Measurements from ENCODE around the genes TMPRSS3, RSPH1, PKNOX1 and U2AF1.

- PRO-cap, 3 experiments = no peak in any of the 3 experiments
- RAMPAGE, long total RNA = no peak
- RRBS, 2 experiments = no CpG with 5 or more reads among the region's 11 CpGs
Measured at GRCh38 chr21:42317248-42317894, 2.2 kb upstream of the TFF3 start.

DNA sequence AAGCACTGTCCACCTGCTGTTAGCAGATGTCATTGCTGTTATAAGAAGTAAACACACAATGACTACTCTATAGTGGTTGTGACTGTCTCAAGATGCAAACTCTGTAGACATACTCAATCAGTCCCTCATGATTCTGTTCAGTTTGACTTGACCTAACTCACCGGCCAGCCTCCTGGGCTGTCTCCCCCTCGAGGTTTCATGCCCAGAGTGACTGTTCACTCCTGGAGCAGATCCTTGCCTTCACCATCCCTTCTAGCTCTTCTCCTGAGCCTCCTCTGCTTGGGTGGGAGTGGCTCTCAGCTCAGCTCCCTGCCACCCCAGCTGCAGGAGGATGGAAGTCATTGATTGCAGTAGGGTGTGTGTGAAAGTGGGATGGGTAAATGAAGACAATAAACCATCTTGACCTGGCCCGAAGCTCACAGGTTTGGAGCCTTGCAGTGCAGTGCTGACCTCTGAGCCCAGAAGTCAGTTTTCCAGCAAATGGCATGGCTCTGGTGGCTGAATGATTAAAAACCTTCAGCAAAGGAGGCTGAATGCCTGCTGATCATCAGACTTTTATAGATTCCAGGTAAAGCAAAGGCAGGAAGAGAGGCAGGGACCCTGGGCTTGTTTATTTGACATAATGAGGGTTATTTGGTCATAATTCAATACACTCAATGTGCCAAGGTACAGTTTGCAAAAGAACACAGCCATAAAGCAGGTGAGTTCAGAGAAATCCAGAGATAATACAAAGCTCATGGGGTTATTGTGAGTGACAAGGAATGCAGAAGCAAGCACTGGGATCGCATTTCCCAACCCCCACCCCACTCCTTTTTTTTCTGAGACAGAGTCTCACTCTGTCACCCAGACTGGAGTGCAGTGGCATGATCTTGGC is 17.5 kb upstream of the TFF3 start:
- PRO-cap, 3 experiments = no peak in any of the 3 experiments
- RAMPAGE, long total RNA = no peak
- RRBS, 2 experiments = no CpG with 5 or more reads among the region's 4 CpGs

GRCh38 chr21:42367321-42367706 is 979 bp upstream of the TFF1 start:
- PRO-cap, 3 experiments = no peak in any of the 3 experiments
- RAMPAGE, long total RNA = no peak
- RRBS, 2 experiments = no CpG with 5 or more reads among the region's 5 CpGs

GRCh38 chr21:42395720-42396377 is at the start of gene TMPRSS3:
Gene TMPRSS3 (minus strand): TSS chr21:42396052.
- PRO-cap, 3 experiments = no peak in any of the 3 experiments
- RAMPAGE, long total RNA = no peak
- RRBS, 2 experiments = 30 to 33% methylated on average over 3 of the region's 17 CpGs

DNA sequence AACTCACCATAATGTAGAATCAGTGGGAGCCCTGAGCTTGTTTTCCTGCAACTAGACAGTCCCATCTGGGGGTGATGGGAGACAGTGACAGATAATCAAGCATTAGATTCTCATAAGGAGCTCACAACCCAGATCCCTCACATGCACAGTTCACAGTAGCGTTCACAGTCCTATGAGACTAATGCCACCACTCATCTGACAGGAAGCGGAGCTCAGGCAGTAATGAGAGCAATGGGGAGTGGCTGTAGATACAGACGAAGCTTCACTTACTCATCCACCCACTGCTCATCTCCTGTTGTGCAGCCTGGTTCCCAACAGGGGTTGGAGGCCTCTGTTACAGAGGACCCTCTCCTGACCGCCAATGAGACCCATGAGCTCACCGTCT is 39.7 kb downstream of the RSPH1 start:
- PRO-cap, 3 experiments = no peak in any of the 3 experiments
- RAMPAGE, long total RNA = no peak
- RRBS, 2 experiments = no CpG with 5 or more reads among the region's 5 CpGs

DNA sequence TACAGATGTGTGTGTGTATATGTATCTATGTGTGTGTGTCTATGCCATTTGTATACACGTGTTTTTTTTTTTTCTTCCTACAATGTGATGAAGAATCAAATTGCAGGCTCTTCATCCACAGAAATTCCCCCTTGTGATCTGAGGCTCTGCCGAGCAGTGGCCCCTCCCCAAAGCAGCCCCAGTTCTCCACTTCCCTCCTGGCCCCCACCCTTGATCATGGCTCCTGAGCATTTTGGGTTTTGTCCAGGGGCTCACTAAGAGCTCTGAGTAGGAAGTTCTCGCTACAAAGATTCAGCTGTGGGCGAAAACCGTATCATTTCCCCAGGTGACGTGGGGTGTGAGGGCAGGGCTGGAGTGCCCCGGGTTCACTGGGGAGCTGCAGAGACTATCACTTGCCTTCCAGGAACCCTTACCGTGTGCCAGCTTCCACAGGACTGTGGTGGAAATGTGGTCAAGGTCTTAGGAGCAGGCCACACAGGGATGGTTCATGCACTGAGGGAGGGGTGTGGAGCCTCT is 35.7 kb downstream of the RSPH1 start:
- PRO-cap, 3 experiments = no peak in any of the 3 experiments
- RAMPAGE, long total RNA = no peak
- RRBS, 2 experiments = no CpG with 5 or more reads among the region's 8 CpGs

- PRO-cap, 3 experiments = no peak in any of the 3 experiments
- RAMPAGE, long total RNA = no peak
- RRBS, 2 experiments = no CpG with 5 or more reads among the region's 8 CpGs
Measured at GRCh38 chr21:42477133-42477675, 18.8 kb downstream of the RSPH1 start.

- PRO-cap, 3 experiments = peak in 3 of 3 experiments; most common plus-strand start chr21:42496572 (in 2); most common minus-strand start chr21:42496271 (in 2)
- RAMPAGE, long total RNA = no peak
- RRBS, 2 experiments = 1% methylated on average over 22 of the region's 75 CpGs
Measured at GRCh38 chr21:42495757-42496779, at the start of gene RSPH1. Gene RSPH1 (minus strand): TSS chr21:42496224.

- PRO-cap, 3 experiments = no peak in any of the 3 experiments
- RAMPAGE, long total RNA = no peak
- RRBS, 2 experiments = no CpG with 5 or more reads among the region's 7 CpGs
Measured at GRCh38 chr21:42535844-42536286, 22.2 kb downstream of the SLC37A1 start.

DNA sequence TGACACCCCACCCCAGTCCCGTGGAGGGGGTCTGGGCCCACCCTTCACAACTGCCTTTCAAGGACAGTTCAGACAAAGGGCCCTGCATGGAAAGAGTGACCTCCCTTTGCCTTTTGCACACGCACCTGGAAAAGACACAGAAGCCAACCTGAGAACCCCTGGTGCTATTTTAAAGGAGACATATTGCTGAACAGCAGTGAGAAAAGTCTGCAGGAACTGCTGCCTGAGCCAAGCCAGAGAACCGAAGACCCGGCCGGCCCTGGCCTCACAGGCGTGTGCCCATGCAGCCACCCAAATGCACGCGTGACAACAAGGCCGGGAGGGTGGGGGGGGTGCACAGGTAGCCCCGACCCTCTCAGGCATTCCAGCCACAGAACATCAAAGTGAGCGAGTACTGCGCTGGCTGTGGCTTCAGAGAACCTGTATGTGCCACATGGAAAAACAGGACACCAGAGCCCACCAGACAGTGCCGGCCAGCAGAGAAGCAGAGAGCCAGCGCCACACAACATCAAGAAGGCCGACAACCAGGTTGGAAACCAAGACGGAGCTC is 66.8 kb downstream of the SLC37A1 start:
- PRO-cap, 3 experiments = no peak in any of the 3 experiments
- RAMPAGE, long total RNA = no peak
- RRBS, 2 experiments = 74 to 83% methylated on average over 3 of the region's 16 CpGs

GRCh38 chr21:42614769-42615281 is 38.6 kb upstream of the PDE9A start:
- PRO-cap, 3 experiments = no peak in any of the 3 experiments
- RAMPAGE, long total RNA = no peak
- RRBS, 2 experiments = 41 to 44% methylated on average over 2 of the region's 14 CpGs

- PRO-cap, 3 experiments = no peak in any of the 3 experiments
- RAMPAGE, long total RNA = no peak
- RRBS, 2 experiments = no CpG with 5 or more reads among the region's 11 CpGs
Measured at GRCh38 chr21:42768946-42769570, 110.3 kb downstream of the WDR4 start.

DNA sequence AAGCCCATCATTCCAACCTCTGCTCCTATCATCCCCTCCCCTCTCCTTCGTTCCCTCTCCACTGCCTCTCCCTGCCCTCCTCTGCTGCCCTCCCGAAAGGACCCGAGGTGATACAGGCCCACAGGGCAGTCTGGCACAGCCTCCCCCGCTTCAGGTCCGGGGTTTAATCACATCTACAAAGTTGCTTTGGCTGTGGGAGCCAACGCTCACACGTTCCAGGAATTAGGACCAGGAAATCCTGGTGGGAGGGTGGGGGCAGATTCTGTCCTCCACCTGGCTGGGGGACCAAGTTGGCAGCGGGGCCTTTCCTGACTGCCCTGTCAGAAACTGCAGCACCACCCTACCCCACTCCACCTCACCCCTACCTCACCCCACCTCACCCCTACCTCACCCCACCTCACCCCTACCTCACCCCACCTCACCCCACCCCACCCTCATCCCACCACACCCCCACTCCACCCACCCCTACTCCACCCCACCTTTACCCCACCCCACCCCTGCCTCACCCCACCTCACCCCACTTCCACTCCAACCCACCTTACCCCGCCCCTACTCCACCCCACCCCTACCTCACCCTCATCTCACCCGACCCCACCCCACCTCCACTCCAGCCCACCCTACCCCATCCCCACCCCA is 95.0 kb downstream of the WDR4 start:
- PRO-cap, 3 experiments = peak in 1 of 3 experiments; most common minus-strand start position 165 of the sequence (in 1)
- RAMPAGE, long total RNA = no peak
- RRBS, 2 experiments = no CpG with 5 or more reads among the region's 10 CpGs

DNA sequence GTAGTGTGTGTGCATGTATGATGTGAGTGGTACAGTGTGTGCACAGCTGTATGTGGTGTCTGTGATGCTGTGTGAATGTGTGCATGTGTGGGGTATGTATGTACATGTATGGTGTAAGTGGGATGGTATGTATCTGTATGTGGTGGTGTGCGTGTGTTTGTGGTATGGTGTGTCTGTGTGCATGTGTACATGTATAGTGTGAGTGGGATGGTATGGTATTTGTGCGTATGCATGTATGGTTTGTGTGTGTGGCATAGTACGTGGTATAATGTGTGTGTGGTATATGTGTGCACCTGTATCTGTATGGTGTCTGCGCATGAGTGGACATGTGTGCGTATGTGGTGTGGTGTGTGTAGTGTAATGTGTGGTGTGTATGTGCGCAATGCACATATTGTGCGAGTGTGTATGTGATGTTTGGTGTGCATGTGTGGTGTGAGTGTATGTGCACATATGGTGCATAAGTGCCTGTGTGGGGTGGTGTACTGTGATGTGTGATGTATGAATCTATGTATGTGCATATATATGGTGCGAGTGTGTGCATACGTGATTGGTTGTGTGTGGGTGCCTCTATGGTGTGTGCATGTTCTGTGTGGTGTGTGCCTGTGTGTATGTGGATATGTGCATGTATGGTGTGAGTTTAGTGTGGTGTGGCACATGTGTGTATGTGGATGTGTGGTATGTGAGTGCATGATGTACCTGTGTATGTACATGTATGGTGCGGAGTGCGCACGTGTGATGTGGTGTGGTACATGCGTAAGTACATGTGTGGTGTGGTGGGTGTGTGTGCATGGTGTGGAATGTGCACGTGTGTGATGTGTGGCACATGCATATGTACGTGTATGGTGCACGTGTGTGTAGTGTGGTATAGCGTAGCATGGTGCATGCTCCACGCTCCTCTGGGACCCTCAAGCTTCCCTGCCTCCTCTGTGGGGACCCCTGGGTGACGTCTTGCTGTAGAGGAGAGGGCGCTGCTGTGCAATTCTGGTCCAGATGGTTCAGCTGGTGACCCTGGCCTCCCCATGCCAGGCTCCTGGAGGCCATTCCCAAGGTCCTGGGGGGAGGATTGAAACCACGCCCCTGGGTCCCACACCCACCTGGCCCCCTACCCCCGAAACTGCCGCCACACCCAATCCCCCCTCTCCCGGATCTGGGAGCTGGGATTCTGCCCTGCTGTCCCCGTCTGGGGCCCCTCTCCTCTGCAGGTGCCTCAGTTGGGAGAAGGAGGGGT is 38.6 kb downstream of the WDR4 start:
- PRO-cap, 3 experiments = no peak in any of the 3 experiments
- RAMPAGE, long total RNA = no peak
- RRBS, 2 experiments = no CpG with 5 or more reads among the region's 25 CpGs

DNA sequence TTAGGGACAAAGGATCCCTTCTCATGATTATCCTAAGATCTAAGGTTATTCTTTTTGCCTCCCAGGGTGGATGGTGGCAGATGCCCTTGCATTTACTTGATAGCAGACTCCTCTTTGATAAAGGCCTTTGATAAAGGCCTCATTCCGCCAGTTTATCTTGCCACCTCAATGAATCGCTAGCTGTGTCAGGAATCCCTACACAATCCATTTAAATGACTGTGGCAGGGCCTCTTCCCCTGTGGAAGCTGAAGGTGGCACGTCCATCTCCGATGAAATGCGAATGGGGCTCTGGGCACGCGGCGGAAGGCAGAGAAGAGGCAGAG is 836 bp upstream of the NDUFV3 start:
- PRO-cap, 3 experiments = no peak in any of the 3 experiments
- RAMPAGE, long total RNA = no peak
- RRBS, 2 experiments = no CpG with 5 or more reads among the region's 8 CpGs

DNA sequence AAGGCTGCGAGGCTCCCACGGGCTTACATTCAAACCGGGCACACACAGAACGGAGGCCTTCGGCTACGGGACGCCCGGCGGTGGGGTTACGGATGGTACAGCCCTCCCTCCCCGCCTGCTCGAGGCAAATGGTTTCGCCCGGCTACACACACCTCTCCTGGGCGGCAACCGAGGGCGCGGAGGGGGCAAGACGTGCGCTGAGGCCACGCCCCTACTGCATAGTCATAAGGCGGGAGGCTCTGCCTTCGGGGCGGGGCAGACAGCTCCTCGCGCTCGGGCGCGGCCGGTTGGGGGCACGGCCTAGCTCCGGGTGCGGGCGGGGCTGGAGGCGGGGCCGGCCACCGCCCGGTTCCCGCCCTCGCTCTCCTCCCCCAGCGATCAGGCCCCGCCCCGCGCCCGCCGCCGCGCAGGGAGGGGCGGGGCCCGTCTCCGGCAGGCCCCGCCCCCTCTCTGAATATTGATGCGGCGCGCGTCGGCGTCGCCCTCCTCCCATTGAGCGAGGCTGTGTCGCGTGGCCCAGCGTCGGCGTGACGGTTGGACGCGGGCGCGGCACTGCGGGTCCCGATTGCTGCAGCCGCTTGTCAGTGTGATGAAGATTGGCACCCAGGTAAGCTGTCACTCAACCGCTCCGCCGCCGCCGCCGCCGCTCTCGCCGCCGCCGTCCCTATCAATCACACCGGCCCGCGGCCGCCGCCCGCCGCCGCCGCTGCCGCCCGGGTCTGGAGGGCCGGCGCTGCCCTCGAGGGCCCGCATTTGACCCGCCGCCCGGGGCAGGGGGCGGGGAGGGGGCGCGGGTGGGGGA is at the start of gene PKNOX1:
PKNOX1 (plus strand) TSS at position 505 of the 802 bp plus-strand sequence.
- PRO-cap, 3 experiments = peak in 3 of 3 experiments; most common plus-strand start position 258 of the sequence (in 1); most common minus-strand start position 126 of the sequence (in 1)
- RAMPAGE, long total RNA = no peak
- RRBS, 2 experiments = 2% methylated on average over 46 of the region's 105 CpGs

- PRO-cap, 3 experiments = no peak in any of the 3 experiments
- RAMPAGE, long total RNA = no peak
- RRBS, 2 experiments = no CpG with 5 or more reads among the region's 10 CpGs
Measured at GRCh38 chr21:42990076-42990922, 15.9 kb downstream of the PKNOX1 start.

GRCh38 chr21:43106714-43107415 is 505 bp downstream of the U2AF1 start:
- PRO-cap, 3 experiments = peak in 1 of 3 experiments; most common plus-strand start chr21:43107136 (in 1)
- RAMPAGE, long total RNA = no peak
- RRBS, 2 experiments = 2% methylated on average over 36 of the region's 66 CpGs

GRCh38 chr21:43107471-43107670 is at the start of gene U2AF1:
Gene U2AF1 (minus strand): TSS chr21:43107570.
- PRO-cap, 3 experiments = peak in 3 of 3 experiments; most common minus-strand start chr21:43107567 (in 2)
- RAMPAGE, long total RNA = start-site peak on the minus strand at chr21:43107560-43107586, 195 and 56 reads in 2 replicates
- RRBS, 2 experiments = no CpG with 5 or more reads among the region's 31 CpGs

DNA sequence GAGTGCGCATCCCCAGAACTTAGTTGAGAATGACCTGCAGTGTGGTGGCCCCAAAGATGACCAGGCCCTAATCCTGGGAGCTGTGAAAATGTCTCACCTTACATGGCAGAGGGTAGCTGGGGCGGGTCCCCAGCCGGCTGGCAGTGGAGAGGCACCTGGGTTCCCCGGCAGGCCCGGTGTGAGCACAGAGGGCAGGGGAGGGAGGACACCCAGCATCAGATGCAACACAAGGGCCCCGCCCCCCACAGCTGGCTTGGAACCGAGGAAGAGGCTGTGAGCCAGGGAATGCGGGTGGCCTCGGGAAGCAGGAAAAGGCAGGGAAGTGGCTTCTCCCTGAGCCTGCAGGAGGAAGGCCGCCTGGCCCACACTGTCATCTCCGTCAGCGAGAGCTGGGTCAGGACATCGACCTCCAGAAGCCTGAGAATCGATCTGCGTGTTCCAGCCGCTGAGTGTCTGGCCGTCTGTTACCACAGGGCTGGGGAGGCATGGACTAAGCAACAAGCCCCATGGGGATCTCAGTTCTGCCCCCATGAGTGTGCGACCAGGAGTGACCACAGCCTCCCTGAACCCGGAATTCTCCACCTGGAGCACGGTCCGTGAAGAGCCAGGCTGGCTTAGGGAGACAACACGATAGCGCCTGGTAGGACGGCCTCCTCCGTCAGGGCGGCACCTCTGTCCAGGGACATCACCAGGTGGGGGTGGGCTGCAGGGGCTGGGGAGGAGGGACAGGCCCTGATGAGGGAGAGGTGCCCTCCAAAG is 87.2 kb downstream of the SIK1 start:
- PRO-cap, 3 experiments = no peak in any of the 3 experiments
- RAMPAGE, long total RNA = no peak
- RRBS, 2 experiments = no CpG with 5 or more reads among the region's 26 CpGs

Measured in skeletal muscle tissue (tissue), 7 donors.